GM06990 (cell line): Measurements from ENCODE around the genes TEDDM1 and RGSL1.

DNA sequence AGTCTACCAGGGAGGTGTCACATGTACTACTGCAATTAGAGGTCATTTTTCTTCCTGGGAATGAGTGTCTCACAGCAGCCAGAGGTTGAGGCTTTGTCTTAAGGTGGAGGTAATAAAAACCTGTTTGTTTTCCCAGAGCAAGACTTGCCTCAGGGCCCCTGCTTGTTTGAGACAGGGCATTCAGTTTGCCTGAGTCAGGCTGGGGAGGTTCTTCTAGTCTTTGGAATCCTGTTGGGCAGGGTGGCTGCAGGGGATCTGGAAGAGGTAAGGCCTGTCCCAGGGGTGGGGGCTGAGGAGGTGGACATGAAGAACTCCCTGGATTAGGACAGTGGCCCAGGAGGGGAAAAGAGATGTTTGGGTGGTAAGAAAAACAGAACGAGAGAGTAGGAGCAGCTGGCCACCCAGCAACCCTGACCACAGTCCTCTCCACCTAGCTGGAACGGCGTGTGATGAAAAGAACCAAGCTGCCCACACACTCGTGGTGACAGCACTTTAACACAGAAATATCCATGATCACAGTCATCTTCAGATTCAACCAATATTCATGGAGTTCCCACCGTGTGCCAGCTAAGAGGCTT is 30.9 kb downstream of the IER5 start:
- RRBS = no CpG with 5 or more reads among the region's 5 CpGs

DNA sequence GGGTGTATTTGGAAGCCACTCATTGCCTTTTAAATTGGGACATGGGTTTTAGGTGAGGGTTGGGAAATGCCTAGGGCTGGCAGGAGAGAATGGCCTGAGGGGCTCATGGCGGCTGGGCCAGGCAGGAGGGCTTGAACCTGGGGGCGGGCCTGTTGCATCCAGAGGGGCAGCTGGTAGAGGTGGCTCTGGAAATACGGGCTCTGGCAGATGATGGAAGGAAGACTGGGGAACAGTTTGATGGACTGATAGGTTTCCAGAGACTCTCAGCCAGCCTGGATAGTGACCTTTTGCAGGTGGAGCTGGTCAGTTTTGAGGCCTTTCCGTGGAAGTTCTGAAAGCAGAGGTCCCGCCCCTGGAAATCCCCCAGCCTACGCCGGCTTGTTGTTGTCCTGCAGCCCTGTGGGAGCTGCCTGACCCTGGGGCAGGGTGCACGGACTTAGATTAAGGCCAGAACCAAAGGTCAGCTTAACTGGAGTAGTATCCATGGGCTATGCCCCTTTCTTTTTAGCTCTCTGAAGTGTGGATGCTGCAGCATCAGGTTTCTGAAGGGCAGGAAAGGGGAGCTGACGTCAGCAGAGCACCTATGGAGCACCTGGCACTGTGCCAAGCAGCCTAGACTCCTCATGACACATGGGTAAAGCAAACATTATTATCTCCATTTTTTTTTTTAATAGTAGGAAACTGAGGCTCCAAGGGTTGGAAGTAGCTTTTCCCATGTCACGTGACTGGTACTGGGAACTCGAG is 38.4 kb downstream of the IER5 start:
- RRBS = no CpG with 5 or more reads among the region's 11 CpGs

DNA sequence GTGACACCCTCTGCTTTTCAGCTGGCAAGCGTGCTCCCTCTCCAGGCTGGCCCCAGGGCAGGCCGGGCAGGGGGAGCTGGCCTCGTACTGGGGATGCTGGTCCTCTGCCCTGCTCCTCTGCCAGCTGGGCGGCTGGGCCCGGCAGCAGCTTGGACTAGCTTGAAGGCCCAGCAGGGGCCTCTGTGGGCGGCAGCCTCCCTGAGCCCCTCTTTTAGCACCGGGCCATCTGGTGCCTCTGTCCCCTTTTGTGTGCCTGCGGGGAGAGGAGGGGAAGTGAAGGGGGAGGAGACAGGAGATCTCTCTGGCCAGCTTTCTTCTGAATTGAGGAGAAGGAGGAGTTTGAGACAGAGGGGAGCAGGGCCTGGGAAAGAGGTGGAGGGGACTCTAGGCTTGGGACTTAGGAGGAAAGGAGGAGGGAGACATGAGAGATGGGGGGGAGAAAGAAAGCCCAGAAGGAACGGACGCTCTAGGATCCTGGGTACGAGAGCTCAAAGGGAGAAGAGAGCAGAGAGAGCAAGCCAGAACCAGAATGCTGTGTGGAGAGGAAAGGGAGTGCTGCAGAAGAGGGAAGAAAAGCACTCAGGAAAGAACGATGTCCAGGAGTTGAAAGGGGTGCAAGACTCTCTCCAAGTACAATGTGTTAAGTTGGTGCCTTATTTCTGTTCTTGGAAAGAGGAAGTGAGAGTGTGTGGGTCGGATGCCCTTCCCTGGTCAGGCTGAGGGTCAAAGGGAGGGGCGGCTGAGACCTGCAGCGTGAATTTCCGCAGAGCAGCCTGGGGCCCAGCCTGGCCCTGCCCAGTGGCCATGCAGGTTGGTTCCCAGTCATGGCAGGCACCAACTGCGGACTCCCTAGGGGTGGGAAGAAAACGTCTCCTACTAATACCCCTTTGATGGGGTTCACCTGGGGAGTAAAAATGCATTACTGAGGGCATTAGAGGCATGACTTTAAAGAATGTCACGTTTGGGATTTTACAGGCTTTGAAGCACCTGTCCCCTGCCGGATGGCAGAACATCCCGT is 40.4 kb downstream of the IER5 start:
- RRBS = 9% methylated on average over 6 of the region's 21 CpGs

GRCh38 chr1:181149352-181150094 is 61.0 kb downstream of the IER5 start:
- RRBS = no CpG with 5 or more reads among the region's 9 CpGs

- RRBS = no CpG with 5 or more reads among the region's 8 CpGs
Observed at GRCh38 chr1:181159865-181160391, 71.4 kb downstream of the IER5 start.

GRCh38 chr1:182002641-182002928 is 58.9 kb downstream of the ZNF648 start:
- RRBS = no CpG with 5 or more reads among the region's 8 CpGs

- RRBS = no CpG with 5 or more reads among the region's 46 CpGs
Observed at GRCh38 chr1:182056584-182057069, 4.9 kb downstream of the ZNF648 start.

DNA sequence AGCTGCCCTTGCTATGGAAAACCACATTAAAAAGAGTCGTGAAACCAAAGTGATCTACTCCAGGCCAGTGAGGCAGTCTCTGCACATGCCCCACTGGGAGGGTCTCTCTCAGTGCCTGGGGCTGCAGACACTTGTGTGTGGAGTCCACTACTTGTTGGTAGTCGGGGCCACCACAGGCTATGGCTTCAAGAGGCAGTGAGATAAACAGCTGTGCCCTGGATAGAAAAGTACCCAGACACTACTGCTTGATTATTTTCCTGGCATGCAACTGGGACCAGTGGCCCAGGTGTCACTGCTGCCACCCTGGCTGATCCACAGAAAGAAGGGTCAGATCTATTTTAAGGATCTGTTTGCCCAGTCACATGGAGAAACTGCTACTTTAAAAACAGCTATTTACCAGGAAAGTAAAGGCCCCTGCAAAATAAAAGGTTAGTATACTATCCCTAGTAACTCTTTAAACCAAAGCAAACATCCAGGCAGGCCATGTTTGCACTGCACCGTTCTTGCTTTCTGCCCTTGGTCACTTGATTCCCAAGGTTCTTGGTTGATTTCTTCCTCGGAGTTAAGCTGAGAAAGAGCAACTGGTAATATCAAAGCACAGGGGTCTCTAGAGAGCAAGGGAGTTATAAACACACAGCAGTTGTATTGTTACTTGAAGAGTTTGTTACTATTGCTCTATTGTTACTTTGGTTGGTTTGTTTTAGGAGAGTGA is 99.9 kb downstream of the GLUL start:
- RRBS = no CpG with 5 or more reads among the region's 4 CpGs

GRCh38 chr1:182299899-182300420 is 91.6 kb downstream of the GLUL start:
- RRBS = no CpG with 5 or more reads among the region's 2 CpGs

DNA sequence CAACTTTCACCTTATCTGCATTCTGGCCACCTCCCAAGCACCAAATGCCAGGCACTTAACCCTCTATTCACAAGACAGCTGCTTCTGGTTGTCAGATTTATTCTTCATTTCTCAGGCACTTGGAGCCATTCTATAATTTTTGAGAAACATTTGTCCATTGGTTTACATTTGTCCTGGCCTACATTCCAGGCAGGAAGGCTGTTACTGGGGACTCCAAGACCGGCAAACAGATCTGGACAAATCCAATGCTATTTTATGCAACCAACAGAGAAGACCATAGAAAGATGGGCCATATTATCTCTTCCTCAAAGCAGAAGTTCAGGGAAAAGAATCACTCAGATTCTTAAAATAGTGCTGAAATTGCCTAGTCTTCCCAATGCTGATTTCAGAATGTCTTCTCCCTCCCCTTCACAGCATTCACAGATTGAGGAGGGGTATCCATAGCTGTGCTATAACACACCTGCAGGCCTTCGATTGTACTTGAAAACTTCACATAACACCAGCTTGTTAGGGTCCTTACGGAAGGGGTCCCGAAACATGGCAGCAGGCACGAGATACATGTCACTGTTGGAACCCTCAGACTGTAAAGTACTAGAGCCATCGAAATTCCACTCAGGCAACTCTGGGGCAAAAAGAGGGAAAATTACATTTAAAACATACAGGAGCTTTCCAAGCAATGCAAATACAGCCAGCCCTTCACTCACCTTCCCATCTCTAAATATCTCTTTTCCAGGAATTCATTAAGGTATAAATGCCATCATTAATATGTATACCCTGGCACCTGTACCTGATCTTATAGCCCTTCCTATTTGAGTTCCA is 4.7 kb downstream of the GLUL start:
- RRBS = no CpG with 5 or more reads among the region's 6 CpGs

GRCh38 chr1:182388169-182389287 is 3.1 kb downstream of the GLUL start:
- RRBS = no CpG with 5 or more reads among the region's 9 CpGs

DNA sequence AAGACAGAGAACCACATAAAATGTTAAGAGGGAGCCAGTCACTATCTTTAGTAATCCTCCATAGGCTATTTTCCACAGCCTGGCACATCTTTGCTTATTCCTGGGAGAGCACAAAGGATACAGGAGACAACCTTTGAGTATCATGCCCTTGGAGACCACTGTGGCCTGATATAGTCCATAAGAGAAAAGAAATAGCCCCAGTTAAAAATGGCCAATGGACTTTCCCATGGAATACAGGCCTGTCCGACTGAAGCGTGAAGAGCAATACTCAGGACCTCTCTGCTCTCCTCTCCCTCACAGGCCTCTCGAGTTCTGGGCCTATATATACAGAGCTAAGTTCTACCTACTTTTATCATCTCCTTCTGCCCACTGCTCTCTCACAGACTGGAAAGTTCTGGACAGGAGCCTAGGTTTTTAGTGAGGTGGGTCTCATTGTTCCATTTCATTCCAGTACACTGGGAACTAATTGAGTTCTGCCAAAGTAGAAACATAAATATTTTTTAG is at the start of gene TEDDM1:
Gene TEDDM1 (minus strand): TSS at position 326 of the 504 bp plus-strand sequence.
- RRBS = no CpG with 5 or more reads among the region's 3 CpGs

- RRBS = no CpG with 5 or more reads among the region's 1 CpG
Observed at GRCh38 chr1:182449999-182450429, at the start of gene RGSL1. RGSL1 (plus strand) TSS chr1:182450146.

GRCh38 chr1:182843081-182843565 is 4.0 kb downstream of the DHX9 start:
- RRBS = no CpG with 5 or more reads among the region's 6 CpGs

DNA sequence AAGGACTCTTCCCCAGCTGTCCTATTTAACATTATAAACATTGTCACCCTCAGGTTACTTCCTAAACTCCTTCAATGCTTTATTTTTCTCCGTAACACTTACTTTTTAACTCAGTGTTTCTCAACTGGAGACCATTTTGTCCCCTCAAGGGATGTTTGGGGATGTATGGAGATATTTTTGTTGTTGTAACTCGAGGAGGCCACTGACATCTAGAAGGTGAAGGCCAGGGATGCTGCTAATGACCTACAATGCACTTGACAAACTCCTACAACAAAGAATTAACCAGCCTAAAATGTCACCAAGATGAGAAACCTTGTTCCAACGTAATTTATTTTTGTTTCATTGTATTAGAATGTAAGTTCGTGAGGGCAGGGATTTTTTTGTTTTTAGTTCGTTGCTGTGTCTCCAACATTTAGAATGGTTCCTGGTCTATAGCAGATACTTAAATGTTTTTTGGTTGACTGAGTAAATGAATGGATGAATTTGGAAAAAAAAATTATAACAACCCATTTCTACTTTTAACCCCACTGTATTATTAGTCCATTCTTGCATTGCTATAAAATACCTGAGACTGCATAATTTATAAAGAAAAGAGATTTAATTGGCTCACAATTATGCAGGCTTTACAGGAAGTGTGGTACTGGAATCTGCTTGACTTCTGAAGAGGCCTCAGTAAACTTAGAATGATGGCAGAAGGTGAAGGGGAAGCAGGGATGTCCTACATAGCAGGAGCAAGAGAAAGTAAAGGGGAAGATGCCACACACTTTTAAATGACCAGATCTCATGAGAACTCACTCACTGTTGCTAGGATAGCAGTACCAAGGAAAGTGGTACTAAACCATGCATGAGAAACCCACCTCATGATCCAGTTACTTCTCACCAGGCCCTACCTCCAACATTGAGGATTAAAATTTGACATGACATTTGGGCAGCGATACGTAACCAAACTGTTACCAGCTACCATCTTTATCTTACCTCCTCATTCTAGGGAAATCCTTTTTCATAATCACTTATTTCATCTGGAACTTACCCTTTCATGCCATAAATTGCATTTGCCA is 9.3 kb downstream of the DHX9 start:
- RRBS = no CpG with 5 or more reads among the region's 7 CpGs

- RRBS = 98% methylated on average over 6 of the region's 20 CpGs
Observed at GRCh38 chr1:182868821-182869910, 30.0 kb downstream of the DHX9 start.

GRCh38 chr1:183032353-183033212 is 9.4 kb downstream of the LAMC1 start:
- RRBS = no CpG with 5 or more reads among the region's 3 CpGs

- RRBS = no CpG with 5 or more reads among the region's 3 CpGs
Observed at GRCh38 chr1:183043680-183044436, 20.6 kb downstream of the LAMC1 start.

DNA sequence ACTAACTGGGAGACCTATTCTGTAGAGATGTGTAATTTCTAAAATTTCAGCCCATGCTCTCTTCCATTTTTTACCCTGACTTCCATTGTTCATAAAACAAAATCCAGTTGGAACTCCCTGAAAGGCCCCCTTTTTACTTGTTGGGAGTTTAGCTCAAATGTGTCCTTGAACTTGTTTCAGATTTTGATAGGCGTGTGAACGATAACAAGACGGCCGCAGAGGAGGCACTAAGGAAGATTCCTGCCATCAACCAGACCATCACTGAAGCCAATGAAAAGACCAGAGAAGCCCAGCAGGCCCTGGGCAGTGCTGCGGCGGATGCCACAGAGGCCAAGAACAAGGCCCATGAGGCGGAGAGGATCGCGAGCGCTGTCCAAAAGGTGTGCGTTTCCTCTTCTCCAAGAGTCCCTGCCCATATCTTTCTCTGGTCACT is 49.8 kb upstream of the LAMC2 start:
- RRBS = no CpG with 5 or more reads among the region's 11 CpGs